ENCODE measurements around a stretch of chr19.

- RRBS: under 1% methylated on average over 44 of the region's 78 CpGs
Observed at GRCh38 chr19:17947938-17948537, 15.2 kb downstream of the CCDC124 start.

DNA sequence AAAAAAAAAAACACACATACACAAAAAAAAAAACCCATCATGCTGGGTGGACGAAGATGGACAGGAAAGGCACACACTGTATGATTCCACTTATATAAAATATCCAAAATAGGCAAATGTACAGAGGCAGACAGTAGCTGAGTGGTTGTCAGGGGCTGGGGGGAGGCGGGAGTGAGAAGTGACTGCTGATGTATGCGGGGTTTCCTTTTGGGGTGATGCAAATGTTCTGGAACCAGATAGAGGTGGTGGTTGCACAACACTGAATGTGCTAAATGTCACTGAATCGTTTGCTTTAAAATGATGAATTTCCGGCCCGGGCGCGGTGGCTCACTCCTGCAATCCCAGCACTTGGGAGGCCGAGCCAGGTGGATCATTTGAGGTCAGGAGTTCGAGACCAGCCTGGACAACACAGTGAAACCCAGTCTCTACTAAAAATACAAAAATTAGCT is 2.3 kb upstream of the IL12RB1 start:
- RRBS: no CpG with 5 or more reads among the region's 10 CpGs

GRCh38 chr19:18108956-18109331 is 11.4 kb downstream of the MAST3 start:
- RRBS: no CpG with 5 or more reads among the region's 2 CpGs

- RRBS: 8% methylated on average over 42 of the region's 105 CpGs
Observed at GRCh38 chr19:18117243-18118515, 20.1 kb downstream of the MAST3 start.

DNA sequence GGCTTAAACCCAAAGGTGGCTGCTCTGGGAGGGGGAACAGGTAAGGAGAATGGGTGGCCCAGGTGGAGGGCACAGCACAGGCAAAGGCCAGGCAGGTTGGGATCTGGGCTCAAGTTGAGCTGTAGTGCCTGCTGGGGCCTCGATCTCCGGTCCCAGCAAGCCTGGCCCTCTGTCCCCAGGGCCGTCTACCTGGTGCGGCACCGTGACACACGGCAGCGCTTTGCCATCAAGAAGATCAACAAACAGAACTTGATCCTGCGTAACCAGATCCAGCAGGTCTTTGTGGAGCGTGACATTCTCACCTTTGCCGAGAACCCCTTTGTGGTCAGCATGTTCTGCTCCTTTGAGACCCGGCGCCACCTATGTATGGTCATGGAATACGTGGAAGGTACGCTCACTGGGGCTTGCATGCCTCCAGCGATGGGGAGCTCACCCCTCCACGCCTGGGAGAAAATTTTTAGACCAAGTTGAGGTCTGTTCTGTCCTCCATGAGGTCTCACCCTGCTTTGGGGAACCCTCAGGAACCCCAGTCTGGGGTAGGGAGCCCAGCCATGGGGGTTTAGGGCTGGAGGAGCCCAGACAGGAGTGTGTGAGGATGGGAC is 22.5 kb upstream of the PIK3R2 start:
- RRBS: no CpG with 5 or more reads among the region's 16 CpGs

DNA sequence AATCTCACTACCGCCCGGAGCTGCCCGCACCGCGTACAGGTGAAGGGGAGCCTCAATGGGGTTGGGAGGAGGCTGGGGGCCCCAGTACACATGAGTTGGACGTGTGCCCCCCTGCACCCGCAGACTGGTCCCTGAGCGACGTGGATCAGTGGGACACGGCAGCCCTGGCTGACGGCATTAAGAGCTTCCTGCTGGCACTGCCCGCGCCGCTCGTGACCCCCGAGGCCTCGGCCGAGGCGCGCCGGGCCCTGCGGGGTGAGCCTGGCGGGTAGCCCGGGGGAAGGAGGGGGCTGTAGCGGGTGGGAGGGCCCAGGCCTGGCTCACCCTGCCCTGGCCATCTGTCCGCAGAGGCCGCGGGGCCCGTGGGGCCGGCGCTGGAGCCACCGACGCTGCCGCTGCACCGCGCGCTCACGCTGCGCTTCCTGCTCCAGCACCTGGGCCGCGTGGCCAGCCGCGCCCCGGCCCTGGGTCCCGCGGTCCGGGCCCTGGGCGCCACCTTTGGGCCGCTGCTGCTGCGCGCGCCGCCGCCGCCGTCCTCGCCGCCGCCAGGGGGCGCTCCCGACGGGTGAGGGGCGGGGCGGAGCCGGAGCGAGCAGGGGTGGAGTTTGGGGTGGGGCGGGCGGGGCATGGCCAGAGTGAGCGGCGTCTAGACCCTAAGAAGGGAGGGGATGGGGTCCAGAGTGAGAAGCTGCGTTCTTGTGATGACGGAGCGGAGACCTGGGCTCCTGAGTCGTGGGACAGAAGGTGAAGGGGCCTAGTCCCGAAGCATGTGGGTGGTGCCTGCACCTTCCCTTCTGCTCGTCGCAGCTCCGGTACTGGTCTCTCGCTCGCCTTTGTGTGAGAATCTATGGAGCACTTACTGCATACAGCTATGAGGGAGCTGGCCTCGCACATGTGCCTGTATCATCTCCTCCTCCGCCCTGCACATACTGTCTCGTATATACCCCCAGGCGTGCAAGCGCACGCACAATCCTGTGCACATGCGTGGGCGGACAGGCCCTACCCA is 8.3 kb downstream of the PIK3R2 start:
- RRBS: 8% methylated on average over 27 of the region's 88 CpGs

GRCh38 chr19:18168694-18169484 is 4.7 kb upstream of the IFI30 start:
- RRBS: over 99% methylated on average over 11 of the region's 67 CpGs

- RRBS: 96% methylated on average over 1 of the region's 17 CpGs
Observed at GRCh38 chr19:18179178-18179712, 5.6 kb downstream of the IFI30 start.

GRCh38 chr19:18291129-18291591 is 9.7 kb upstream of the JUND start:
- RRBS: no CpG with 5 or more reads among the region's 17 CpGs

- RRBS: under 1% methylated on average over 6 of the region's 46 CpGs
Observed at GRCh38 chr19:18292436-18293342, 11.3 kb upstream of the JUND start.

- RRBS: no CpG with 5 or more reads among the region's 6 CpGs
Observed at GRCh38 chr19:18390026-18391060, 4.4 kb downstream of the GDF15 start.

GRCh38 chr19:18428637-18429687 is 9.0 kb downstream of the ISYNA1 start:
- RRBS: 1% methylated on average over 28 of the region's 87 CpGs

- RRBS: no CpG with 5 or more reads among the region's 33 CpGs
Observed at GRCh38 chr19:18431401-18432439, 6.2 kb downstream of the ISYNA1 start.

DNA sequence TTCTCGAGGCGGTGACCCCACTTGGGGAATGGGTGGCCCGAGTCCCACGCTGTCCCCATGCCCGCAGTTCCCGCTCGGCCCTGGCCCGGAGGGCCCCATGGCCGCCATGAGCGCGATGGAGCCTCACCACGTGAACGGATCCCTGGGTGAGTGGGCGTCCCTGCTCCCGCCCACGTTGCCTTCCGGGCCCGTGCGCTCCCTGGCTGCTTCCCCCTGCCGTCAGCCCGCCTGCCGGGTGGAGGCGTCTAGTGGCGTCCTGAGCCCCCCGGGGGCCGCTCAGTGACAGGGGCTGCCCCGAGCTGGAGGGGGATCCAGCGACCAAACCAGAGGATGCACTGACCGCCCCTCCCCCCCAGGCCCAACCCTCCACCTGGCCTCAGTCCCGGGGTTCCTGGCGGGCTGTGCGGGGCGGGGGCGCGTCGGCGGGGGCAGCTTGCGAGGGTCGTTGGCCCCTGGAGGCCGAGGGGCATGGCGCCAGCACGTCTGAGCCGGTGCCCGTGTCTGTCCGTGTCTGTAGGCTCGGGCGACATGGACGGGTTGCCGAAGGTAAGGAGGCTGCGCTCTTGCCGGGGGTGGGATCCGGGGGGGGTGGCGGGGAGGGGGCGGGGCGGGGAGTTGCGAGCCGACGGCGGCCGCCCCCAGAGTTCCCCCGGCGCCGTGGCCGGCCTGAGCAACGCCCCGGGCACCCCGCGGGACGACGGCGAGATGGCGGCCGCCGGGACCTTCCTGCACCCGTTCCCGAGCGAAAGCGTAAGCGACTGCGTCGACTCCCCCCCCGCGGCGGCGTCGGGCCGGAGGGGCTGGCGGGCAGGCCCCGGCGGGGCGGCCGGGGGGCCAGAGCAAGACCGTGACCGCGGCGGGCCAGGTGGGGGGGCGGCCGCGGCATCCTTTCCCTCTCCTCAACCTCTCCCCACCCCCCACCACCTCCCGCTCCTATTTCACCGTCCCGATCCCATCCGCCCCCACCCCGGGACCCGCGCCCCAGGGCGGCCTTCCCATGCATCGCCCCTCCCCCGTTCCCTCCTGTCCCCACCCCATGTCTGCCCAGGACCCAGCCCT is 4.5 kb downstream of the ISYNA1 start:
- RRBS: 97% methylated on average over 20 of the region's 109 CpGs

GRCh38 chr19:18440291-18440859 is 2.4 kb upstream of the ISYNA1 start:
- RRBS: 43% methylated on average over 1 of the region's 11 CpGs

GRCh38 chr19:18458456-18458924 is 20.6 kb upstream of the ISYNA1 start:
- RRBS: no CpG with 5 or more reads among the region's 7 CpGs

- RRBS: no CpG with 5 or more reads among the region's 19 CpGs
Observed at GRCh38 chr19:18500693-18501451, 21.0 kb downstream of the ELL start.

DNA sequence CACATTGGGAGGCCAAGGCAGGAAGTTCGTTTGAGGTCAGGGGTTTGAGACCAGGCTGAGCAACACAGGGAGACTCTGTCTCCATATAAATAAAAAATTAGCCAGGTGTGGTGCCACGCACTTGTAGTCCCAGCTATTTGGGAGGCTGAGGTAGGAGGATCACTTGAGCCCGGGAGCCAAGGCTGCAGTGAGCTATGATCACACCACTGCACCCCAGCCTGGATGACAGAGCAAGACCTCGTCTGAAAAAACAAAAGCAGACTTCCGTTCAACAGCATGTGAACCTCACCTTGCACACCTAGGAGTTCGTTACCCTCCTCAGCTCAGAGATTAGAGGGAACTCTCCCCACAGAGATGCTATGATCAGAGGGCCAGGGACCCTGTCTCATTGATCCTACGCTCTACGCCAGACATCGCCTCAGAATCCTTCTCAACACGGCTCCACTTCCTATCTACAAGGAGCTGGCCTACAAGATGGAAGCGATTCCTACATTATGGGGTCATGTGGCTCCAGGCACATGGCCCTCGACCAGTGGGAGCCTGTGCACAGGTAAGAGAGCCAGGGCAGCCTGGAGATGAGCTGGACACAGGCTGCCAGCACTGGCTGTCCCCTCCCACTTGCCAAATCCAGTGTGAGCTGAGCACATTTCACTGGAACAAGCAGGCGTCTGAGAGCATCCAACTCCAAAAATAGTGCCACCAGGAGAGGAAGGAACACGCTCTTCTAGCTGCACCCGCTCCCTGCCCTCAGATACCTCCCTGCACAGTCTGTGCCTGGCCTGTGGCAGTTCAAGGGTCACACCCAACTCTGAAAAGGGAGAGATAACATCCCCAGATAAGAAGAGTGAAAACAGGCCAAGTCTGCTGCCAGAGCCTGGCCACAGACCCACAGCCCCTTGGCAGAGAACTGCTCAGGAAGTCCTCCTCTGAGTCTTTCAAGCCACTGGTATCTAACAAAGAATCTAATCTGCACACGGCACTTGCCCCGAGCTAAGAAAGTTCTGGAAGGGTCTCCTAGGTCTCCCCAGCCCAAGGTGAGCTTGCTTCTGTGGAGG is 15.1 kb downstream of the ELL start:
- RRBS: no CpG with 5 or more reads among the region's 17 CpGs

DNA sequence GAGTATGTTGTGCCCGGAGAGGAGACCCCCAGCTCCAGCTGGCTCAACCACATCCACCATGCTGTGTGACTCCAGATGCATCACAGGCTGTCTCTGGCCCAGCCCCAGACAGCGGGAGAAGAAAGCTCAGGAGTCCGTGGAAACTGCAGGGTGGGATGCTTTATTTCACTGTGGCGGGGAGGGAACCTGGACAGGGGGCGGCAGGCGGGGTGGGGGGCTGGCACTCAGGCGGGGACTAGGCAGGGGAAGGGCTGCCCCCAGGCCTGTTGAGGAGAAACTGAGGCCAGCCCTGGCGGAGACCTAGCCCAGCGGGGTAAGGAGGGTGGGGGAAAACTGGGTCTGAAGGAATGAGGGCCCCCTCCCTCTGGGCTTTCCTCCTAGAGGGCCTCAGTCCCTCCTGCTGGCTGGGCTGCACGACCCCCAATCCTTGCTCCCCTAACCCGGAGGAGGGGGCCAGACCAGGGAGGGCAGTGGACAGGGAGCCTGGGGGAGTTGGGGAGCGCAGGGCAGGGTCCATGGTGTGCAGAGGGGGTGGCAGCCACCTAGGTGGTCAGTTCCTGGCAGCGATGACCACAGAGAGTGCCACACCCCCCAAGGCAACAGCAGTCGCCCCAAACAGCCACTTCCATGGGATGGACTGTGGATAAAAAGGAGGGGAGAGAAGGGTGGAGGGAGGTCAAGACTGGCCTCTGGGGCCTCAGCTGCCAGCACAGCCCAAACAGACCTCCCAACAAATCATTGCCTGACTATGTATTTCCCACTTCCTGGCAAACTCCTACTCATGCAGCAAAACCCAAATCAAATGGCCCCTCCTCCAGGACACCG is 10.0 kb upstream of the ELL start:
- RRBS: no CpG with 5 or more reads among the region's 15 CpGs

DNA sequence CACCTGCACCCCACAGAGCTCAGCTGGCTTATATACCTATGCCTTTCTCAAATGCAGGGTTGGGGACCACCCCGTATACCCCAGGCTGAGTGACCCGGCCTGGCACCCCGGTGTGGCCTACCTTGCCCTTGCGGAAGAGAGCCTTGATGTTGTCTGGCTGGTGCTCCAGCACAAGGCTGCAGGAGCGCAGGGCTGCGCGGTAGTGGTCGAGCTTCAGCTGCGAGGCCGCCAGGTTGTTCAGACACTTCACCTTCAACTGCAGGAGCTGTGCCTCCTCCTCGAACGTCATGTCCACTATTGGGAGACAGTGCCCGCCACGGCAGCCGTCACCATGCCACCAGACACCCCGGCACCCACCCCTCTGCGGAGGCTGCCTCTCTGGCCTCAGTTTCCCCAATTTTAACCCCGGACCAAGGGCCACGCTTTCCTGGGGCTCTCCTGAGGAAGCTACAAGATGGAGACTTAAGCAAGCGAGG is 5.9 kb downstream of the FKBP8 start:
- RRBS: 96% methylated on average over 3 of the region's 20 CpGs